SK-N-MC (cell line): ENCODE data around the genes ZDHHC19 and SMCO1.

DNA sequence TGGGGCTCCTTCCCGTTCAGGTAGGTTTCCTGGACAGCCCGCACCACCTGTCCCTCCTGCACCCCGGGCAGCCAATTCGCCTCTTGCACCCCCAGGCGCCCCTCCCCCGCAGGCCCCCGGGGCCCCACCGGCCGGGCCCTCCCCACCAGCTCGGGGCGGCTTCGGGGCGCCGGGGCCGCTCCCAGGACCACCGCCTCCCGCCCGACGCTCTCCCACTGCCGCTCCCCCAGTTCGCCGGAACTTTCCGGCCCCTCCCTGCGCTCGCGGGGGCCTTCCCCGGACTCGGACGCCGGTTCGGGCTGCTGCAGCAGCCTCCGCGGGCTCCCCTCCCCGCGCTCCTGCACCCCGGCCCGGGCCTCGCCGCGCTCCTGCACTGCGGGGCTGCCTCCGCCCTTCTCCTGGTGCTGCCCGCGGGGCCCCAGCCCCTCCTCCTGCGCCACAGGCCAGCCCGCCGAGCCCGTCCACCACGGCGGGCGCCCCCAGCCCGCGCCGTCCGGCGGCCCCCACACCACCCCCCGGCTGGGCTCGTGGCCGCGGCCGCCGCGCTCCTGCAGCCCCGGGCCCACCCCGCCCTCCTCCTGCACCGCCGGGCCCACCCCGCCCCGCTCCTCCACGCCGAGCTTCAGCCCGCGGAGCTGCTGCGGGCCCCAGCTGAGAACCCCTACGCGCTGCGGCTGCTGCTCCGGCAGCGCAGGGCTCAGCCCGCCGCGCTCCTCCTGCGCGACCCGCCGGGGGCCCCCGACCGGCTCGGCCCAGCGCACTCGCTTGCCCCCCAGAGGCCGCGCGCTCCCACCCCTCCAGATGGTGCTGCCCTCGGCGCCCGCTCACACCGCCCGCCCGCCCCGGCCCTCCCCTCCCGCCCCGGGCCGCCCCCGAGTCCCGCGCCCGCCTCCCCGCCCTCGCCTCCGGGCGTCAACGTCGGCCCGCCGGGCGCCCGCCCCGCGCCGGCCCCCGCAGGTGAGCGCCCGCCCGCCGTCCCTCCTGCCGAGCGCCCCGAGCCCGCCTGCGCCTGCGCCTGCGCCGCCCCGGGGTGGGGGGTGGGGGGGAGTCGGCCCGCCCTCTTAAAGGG, 742 bp upstream of the TNK2 start:
- RRBS: under 1% methylated on average over 88 of the region's 137 CpGs

DNA sequence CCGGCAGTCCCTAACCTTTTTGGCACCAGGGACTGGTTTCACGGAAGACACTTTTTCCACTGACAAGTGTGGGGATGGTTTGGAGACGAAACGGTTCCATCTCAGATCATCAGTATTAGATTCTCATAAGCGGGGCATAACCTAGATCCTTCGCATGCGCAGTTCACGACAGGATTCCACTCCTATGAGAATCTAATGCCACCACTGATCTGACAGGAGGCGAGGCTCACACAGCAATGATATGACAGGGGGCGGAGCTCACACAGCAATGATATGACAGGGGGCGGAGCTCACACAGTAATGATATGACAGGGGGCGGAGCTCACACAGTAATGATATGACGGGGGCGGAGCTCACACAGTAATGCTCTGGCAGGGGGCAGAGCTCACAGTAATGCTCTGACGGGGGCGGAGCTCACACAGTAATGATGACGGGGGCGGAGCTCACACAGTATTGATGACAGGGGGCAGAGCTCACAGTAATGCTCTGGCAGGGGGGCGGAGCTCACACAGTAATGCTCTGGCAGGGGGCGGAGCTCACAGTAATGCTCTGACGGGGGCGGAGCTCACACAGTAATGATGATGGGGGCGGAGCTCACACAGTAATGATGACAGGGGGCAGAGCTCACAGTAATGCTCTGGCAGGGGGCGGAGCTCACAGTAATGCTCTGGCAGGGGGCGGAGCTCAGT, 52.5 kb upstream of the TNK2 start:
- RRBS: no CpG with 5 or more reads among the region's 25 CpGs

GRCh38 chr3:196138419-196138805, 56.5 kb upstream of the TFRC start:
- RRBS: no CpG with 5 or more reads among the region's 5 CpGs

- RRBS: 74% methylated on average over 4 of the region's 23 CpGs
These were observed at the start of gene ZDHHC19 for GRCh38 chr3:196210946-196211666. TSS of gene ZDHHC19 (minus strand) at chr3:196211400.

DNA sequence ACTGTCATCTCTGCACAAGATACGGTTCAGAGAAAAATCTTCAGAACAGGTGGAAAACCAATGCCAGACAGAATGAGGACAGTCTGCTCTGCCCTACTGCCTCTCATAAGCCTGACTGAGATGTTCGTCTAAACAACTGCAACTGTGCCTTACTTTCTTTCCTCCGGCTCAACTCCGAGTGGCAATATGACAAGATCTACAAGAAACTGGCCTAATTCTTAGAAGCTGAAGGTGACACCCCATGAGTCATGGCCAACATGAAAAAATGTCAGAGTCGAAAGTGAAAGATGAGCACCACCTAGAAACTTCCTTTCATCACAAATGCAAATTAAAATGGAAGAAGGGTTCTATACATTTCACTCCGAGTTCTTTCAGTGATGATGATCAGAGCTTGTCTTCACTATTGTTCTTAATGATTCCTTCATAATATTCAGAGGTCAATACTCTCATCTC, 12.9 kb downstream of the PCYT1A start:
- RRBS: no CpG with 5 or more reads among the region's 6 CpGs

GRCh38 chr3:196348358-196349082, 10.3 kb upstream of the TM4SF19 start:
- RRBS: no CpG with 5 or more reads among the region's 4 CpGs

DNA sequence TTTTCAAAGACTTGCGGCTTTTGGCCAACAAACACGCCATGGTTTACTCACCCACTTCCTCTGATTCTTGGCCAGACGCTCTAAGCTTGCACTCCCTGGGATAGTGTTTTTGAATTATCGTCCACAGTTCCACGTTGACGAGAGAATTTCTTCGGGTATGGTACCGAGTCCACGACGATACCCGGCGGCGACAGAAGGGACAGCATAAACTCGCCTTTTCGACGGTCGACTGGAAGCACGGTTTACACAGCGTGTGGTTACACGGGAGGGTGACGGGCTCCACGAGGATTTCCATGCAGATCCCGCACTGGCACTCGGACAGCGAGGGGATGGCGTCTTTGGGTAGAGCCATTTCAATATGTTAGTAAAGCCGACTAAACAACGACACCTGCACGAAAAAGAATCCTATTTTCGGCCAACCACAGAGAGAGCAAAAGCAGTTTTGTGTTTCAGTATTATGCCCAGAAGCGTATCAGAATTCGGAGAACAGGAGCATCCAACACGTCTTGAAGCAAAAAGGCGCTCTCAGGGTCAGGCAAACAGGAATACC, 671 bp downstream of the RNF168 start:
- RRBS: no CpG with 5 or more reads among the region's 34 CpGs

DNA sequence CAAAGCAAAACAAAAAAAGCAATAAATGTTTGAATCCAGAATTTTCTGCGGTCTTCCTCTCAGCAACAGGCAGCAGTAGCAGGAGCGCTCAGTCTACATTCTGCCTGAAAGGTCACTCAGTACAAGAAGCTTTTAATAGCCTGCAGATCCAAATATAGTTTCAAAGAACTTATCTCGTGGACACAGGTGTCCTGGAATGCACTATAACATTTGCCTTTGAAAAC, at the start of gene SMCO1:
Gene SMCO1 (minus strand): TSS at position 106 of the 224 bp plus-strand sequence.
- RRBS: no CpG with 5 or more reads among the region's 3 CpGs

GRCh38 chr3:196641302-196642413, 2.2 kb downstream of the NRROS start:
- RRBS: no CpG with 5 or more reads among the region's 14 CpGs

- RRBS: 92% methylated on average over 5 of the region's 65 CpGs
These were observed 20.8 kb downstream of the NRROS start for GRCh38 chr3:196659940-196660956.

- RRBS: no CpG with 5 or more reads among the region's 26 CpGs
These were observed 22.8 kb downstream of the NRROS start for GRCh38 chr3:196662003-196662986.

DNA sequence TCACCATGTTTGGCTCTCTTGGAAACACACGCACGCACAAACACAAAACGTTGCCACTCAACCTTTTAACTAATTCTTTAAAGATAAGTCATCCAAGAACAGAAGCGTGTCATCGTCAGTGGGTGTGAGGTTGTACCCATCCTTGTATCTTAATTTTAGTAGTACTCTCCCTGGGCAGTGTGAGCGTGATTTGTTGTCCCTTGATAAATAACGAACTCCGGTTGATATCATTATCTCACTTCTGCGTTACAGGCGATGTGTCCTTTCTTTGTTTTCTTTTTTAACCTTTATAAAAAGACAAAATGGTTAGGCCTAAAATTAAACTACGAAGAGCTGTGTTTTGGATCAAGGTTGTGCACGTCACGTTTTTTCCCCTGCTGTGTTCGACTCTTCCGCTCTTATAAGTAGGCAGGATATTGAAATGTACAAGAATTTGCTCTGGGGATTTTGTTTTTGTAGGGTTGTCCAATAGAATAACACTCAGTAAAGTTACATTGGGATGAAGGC, 1.2 kb downstream of the PAK2 start:
- RRBS: no CpG with 5 or more reads among the region's 15 CpGs

GRCh38 chr3:197511840-197512632, 43.7 kb downstream of the BDH1 start:
- RRBS: 93% methylated on average over 7 of the region's 33 CpGs

GRCh38 chr3:197547025-197547863, 8.5 kb downstream of the BDH1 start:
- RRBS: no CpG with 5 or more reads among the region's 17 CpGs

GRCh38 chr3:197554175-197554433, 1.7 kb downstream of the BDH1 start:
- RRBS: no CpG with 5 or more reads among the region's 7 CpGs

DNA sequence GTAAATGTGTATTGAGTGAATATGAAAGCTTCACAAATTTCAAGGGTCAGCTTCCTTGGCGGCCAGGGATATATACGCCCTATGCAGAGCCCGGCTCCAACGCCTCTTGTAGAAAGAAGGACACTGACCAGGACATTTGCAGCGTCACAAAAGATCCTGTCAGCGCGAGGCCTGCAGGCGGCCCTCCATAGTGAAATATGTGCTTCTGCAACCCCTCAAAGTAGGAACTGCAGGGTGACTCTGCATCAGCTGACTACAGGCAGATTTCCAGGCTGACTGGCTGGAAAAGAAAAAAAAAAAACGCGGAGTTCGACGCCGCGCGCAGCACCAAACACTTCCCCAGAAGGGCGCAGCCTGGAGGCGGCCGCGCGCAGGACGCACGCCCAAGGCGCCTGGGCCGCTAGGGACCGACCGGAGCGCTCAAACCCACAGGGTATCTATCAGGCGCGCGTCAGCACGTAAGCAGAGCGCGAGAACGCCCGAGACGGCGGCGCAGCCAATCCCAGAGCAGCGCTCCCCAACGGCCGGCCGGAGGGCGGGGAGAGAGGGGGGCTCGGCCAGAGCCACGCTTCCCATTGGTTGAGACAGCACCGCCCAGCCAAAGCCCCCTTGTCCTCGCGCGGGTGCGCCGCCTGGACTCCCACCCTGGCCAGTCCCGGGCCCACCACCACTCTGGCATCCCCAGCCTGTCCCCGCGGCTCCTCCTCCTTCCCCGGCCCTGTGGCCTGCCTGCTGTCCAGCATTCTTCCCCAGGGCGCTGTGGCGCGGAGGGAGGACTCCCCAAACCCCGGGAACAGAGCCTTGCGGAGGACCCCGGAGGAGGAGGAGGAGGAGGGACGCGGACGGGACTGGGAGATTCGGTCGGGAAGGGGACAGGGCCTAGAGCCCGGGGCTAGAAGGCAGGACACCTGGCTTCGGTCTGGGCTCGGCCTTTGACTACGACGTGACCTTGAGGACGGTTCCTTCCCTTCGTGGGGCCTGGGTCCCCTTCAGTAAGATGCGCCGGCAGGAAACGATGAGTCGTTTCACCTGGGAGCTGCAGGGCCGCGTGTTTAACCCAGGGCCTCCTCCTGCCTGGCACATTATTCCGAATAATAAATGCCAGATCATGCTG, 977 bp downstream of the BDH1 start:
- RRBS: 2% methylated on average over 27 of the region's 80 CpGs

GRCh38 chr3:197572884-197573753, 17.4 kb upstream of the BDH1 start:
- RRBS: no CpG with 5 or more reads among the region's 6 CpGs

DNA sequence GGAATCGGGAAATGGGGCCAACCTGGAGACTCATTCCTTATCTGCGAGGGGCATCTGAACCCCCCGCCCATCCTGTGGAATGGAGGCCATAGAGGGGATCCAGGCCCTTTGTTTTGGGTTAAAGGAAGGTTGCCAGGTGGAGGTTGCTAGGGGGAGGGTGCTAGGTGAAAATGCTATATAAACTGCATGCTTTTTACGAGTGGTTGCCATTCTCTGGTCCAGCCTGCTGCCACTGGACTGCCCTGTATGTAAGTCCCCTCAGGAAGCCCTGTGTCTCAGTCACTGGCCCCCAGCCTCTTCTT, 37.9 kb upstream of the BDH1 start:
- RRBS: no CpG with 5 or more reads among the region's 4 CpGs

DNA sequence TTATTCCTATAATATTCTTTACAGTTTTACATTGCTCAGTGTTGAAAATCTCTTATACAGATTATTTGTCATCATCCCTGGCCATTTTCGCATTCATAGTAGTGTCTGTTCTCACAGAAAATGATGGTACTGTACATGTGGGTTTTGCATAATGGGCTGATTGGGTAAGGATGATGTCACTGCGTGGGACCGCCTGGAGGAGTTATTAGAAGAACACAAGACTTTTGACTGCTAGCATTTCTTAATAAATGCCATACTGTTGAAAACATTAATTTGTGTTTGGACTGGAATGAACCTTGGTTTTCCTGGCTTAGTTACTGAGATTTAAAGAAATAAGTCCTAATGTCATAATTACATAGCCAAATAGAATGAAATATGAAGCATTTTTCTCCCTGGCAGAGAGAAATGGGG, 20.3 kb downstream of the LRCH3 start:
- RRBS: no CpG with 5 or more reads among the region's 3 CpGs

GRCh38 chr3:197889067-197890151, 60.6 kb upstream of the RPL35A start:
- RRBS: no CpG with 5 or more reads among the region's 13 CpGs